Prostate gland (tissue), 2 donors: ENCODE results near the genes MACC1 and ITGB8.

GRCh38 chr7:20217160-20218032, at the start of gene MACC1:
MACC1 (minus strand) TSS chr7:20217384.
- PRO-cap = bidirectional peak, plus-strand start at chr7:20217801, minus-strand start at chr7:20217485
- RAMPAGE, long total RNA, 2 experiments = start-site peak on the minus strand in 1 of 2 experiments, at chr7:20217367-20217471 at its widest, 6 to 16 reads per replicate

DNA sequence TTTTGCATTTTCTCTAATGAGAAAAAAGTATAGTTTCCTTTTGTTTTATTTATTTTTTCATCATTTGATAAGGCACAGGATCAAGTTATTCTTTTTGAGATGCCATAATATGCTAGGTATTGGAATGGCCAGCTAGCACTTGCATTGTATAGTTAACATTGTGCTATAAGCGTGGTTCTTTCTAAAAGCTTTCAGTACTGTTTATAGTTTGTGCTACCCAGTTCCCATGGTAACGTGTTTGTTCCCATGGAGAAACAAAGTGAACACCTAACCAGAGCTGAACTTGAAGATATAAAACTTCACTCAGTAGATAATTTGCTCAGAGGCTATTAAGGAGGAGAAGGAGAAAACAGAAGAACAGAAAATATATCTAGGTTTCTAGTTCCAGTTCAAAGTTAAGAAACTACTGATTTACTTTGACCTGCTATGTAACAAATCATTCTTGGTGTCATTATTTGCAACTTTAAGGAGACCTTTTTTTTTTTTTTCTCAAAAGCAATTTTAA, 23.6 kb upstream of the ITGB8 start:
- PRO-cap = no peak
- RAMPAGE, long total RNA, 2 experiments = no peak in any of the 2 experiments

DNA sequence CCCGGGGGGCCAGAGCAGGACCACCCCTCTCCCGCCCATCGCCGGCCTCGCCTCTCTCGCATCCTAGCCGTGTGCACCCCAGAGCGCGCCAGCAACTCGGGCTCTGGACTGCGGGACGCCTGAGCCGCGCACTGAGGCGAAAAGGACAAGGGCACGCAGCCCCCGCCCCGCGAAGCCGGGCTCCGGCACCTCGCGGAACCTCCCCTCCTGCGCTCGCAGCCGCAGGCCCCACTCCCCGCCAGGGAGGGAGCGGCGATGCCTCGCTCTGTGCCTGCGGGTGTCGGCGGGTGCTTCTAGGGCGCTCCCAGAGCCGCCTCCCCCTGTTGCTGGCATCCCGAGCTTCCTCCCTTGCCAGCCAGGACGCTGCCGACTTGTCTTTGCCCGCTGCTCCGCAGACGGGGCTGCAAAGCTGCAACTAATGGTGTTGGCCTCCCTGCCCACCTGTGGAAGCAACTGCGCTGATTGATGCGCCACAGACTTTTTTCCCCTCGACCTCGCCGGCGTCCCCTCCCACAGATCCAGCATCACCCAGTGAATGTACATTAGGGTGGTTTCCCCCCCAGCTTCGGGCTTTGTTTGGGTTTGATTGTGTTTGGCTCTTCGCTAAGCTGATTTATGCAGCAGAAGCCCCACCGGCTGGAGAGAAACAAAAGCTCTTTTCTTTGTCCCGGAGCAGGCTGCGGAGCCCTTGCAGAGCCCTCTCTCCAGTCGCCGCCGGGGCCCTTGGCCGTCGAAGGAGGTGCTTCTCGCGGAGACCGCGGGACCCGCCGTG, at the start of gene ITGB8:
Gene ITGB8, plus strand, starts transcription at position 81 of the 772 bp plus-strand sequence.
- PRO-cap = bidirectional peak, plus-strand start at position 231 of the sequence, minus-strand start at position 243 of the sequence; unidirectional peak, minus-strand start at position 455 of the sequence
- RAMPAGE, long total RNA, 2 experiments = start-site peak on the plus strand in 2 of 2 experiments, centred at positions 83 to 269 of the sequence, 19 to 220 reads per replicate

- PRO-cap = bidirectional peak, plus-strand start at chr7:20331773, minus-strand start at chr7:20331735; unidirectional peak, minus-strand start at chr7:20332039
- RAMPAGE, long total RNA, 2 experiments = start-site peak on the minus strand in 2 of 2 experiments, at chr7:20331730-20331771 at its widest, 18 to 119 reads per replicate
These were observed 1.1 kb downstream of the ITGB8 start for GRCh38 chr7:20331592-20332369.

- PRO-cap = no peak
- RAMPAGE, long total RNA, 2 experiments = no peak in any of the 2 experiments
These were observed 22.2 kb downstream of the ITGB8 start for GRCh38 chr7:20352806-20353357.

GRCh38 chr7:20716881-20717180, 69.9 kb downstream of the SP8 start:
- PRO-cap = unidirectional peak, minus-strand start at chr7:20717018
- RAMPAGE, long total RNA, 2 experiments = no peak in any of the 2 experiments

- PRO-cap = unidirectional peak, plus-strand start at chr7:20791001
- RAMPAGE, long total RNA, 2 experiments = no peak in any of the 2 experiments
These were observed 4.3 kb upstream of the SP8 start for GRCh38 chr7:20790857-20791429.

GRCh38 chr7:21344784-21345453, 83.0 kb upstream of the SP4 start:
- PRO-cap = no peak
- RAMPAGE, long total RNA, 2 experiments = no peak in any of the 2 experiments

- PRO-cap = no peak
- RAMPAGE, long total RNA, 2 experiments = no peak in any of the 2 experiments
These were observed 37.3 kb downstream of the DNAH11 start for GRCh38 chr7:21579993-21580674.

GRCh38 chr7:22123073-22123750, 177.5 kb upstream of the CDCA7L start:
- PRO-cap = no peak
- RAMPAGE, long total RNA, 2 experiments = no peak in any of the 2 experiments

GRCh38 chr7:22153977-22154789, 202.8 kb downstream of the RAPGEF5 start:
- PRO-cap = no peak
- RAMPAGE, long total RNA, 2 experiments = no peak in any of the 2 experiments

- PRO-cap = no peak
- RAMPAGE, long total RNA, 2 experiments = no peak in any of the 2 experiments
These were observed 2.4 kb upstream of the RAPGEF5 start for GRCh38 chr7:22359206-22359898.

GRCh38 chr7:22452173-22452615, 47.8 kb downstream of the STEAP1B start:
- PRO-cap = no peak
- RAMPAGE, long total RNA, 2 experiments = no peak in any of the 2 experiments

DNA sequence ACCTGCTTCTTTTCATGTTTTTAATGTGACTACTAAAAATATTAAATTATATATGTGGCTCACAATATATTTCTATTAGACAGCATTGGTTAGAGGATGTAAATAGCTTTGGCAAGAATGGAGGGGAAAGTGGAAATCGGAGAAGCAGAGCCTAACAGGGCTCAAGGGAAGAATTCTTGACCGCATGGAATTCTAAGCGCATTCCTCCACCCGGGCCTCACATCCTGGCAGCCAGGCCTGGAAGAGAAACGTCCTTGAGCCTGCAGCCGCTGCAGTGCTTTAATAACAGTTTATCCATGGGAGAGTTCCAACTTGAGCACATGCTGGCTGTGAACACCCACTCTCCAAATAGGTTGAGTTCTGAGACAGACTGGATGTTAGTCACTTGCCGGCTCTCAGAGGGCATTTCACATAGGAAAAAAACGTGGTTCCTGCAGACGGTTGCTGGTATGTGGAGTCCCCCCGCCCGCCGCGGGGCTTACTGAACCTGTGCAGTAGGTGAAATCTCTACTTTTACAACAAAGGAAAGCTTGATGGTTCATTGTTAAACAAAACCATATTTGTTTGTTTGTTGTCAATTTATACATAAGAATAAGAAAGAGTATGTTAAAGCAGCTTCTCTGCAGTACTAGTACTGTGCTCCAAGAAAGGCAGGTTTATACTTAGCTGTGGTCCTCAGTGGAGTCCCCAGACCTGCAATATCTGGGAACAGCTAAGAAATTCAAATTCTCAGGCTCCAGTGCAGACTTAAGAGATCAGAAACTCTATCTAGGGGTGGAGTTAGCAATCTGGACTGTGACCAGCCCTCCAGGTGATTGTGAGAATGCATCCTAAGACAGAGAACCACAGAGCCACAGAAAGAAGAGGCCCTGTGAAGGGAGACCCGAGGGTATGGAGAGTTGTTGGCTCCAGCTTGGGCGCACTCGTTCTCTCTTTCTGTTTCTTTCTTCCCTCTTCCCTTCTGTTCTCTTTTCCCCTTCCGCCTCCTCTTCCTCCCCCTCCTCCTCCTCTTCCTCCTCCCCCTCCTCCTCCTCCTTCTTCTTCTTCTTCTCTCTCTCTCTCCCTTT, 61.6 kb upstream of the STEAP1B start:
- PRO-cap = no peak
- RAMPAGE, long total RNA, 2 experiments = no peak in any of the 2 experiments

- PRO-cap = no peak
- RAMPAGE, long total RNA, 2 experiments = no peak in any of the 2 experiments
These were observed 65.5 kb upstream of the STEAP1B start for GRCh38 chr7:22565407-22565989.

GRCh38 chr7:22661259-22662564, 65.3 kb upstream of the IL6 start:
- PRO-cap = no peak
- RAMPAGE, long total RNA, 2 experiments = no peak in any of the 2 experiments

DNA sequence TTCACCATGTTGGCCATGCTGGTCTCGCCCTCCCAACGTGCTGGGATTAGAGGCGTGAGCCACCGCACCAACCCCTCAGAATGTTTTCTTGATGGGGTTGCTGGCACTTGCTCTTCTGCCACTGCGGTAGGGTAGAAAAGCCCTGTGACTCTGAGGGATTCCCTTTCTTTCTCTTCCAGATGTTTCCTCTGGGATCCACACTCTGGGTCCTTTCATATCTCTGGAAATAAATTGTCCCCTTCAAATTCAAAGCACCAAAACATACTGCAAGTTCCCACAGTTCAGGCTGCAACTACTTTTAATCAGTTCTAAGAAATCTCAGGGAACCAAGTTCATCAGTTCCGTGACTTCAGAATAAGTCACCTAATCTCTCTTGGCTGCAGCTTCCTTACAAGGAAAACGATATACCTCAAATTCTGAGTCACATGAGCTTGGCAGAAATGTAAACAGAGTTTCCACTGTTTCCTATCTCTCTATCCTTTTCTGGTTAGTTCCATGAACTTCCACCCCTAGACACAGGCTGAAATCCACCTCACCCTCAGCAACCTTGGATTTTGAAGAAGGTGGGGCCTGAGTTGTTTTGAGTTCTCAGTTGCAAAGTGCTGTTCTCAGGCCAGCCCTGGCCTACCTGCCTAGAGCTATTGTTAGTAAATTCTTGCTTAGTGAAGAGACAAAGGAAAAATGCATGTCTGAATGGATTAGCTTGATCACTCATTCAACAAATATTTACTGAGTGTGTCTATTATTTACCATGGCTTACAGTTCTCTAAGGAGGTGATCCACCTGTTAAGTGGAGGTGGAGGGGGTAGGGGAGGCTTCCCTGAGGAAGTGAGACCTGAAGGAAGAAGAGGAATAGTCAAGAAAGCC, 59.3 kb upstream of the IL6 start:
- PRO-cap = no peak
- RAMPAGE, long total RNA, 2 experiments = no peak in any of the 2 experiments

GRCh38 chr7:22728112-22728340, 1.0 kb downstream of the IL6 start:
- PRO-cap = no peak
- RAMPAGE, long total RNA, 2 experiments = no peak in any of the 2 experiments

- PRO-cap = no peak
- RAMPAGE, long total RNA, 2 experiments = no peak in any of the 2 experiments
These were observed 36.4 kb upstream of the TOMM7 start for GRCh38 chr7:22858829-22859587.

- PRO-cap = no peak
- RAMPAGE, long total RNA, 2 experiments = no peak in any of the 2 experiments
These were observed 74.3 kb upstream of the TOMM7 start for GRCh38 chr7:22896917-22897301.